ENCODE data around the genes BUD13 and SIDT2.

GRCh38 chr11:116445374-116445933, 327.3 kb downstream of the BUD13 start:
- PRO-cap, result no peak

DNA sequence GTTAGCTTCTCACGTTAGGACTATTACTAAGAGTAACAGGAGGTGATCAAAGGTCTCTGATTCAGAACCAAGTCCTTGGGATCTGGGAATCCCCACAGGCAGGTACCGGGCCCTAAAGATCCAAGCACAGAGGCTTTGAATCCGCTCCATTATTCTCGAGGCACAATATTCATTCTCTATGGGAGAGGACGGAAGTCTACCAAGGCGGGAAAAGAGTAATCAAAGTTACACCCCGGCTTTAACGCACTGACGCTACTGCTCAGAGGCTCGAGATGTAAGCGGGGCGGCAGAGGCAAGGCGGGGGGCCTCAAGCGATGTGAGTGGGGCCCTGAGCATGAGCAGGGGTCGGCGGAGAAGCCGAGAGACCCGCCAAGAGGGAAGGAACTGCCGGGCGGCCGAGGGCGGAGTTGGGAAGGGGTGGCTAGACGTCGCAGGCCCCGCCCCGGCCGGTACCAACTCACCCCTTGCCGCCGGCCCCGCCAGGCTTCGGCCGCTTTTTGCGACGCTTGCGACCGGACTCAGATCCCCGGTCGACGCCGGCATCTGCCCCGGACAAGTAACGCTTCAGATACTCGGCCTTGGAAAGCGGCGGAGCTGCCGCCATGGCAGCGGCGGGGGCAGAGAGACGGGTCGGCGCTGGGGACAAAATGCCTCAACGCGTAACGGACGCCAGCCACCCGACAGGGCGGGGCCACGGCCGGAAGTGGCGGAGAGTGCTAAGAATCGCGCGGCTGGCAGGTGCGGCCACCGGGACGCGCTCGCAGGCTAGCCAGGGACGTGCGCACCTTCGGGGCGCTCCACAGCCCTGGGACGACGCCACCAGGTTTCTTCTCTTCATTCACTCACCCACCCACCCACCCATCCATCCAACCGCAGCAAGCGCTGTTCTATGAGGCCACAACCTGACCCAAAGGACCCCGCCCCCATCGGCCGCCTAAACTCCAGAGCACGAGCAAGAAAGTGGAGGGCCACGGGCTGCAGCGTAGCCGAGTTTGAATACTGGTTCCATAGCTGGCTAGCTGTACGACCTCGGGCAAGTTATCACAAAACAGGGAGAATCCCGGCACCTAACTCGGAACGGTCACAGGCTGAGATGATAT, at the start of gene BUD13:
BUD13 (minus strand) TSS at position 627 of the 1,100 bp plus-strand sequence.
- PRO-cap, result bidirectional peak, plus-strand start at position 493 of the sequence, minus-strand start at position 386 of the sequence; bidirectional peak, plus-strand start at position 775 of the sequence, minus-strand start at position 627 of the sequence

DNA sequence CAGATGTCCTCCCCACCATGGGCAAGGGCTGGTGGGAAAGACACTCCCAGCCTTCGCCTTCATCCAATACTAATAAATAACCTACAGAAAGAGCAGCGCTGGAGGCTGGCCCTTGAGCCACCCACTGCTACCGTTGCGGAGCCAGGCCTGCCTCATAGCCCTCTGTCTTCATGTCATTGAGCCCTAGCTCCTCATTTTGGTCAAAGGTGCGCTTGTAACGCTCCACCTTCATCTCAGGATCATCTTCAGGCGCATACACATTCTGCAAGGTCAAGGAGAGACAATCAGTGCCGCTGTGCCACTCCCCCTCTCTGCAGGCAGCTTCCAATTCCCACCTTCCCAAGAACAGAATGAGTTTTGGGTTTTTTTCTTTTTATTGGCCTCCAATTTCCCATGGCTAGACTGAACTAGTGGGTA, 6.0 kb upstream of the BUD13 start:
- PRO-cap, result no peak

- PRO-cap, result no peak
Measured at GRCh38 chr11:116785609-116786094, 2.2 kb downstream of the ZPR1 start.

GRCh38 chr11:116807964-116808737, 15.0 kb downstream of the APOA4 start:
- PRO-cap, result bidirectional peak, plus-strand start at chr11:116808462, minus-strand start at chr11:116808327

GRCh38 chr11:116816278-116816686, 6.8 kb downstream of the APOA4 start:
- PRO-cap, result no peak

DNA sequence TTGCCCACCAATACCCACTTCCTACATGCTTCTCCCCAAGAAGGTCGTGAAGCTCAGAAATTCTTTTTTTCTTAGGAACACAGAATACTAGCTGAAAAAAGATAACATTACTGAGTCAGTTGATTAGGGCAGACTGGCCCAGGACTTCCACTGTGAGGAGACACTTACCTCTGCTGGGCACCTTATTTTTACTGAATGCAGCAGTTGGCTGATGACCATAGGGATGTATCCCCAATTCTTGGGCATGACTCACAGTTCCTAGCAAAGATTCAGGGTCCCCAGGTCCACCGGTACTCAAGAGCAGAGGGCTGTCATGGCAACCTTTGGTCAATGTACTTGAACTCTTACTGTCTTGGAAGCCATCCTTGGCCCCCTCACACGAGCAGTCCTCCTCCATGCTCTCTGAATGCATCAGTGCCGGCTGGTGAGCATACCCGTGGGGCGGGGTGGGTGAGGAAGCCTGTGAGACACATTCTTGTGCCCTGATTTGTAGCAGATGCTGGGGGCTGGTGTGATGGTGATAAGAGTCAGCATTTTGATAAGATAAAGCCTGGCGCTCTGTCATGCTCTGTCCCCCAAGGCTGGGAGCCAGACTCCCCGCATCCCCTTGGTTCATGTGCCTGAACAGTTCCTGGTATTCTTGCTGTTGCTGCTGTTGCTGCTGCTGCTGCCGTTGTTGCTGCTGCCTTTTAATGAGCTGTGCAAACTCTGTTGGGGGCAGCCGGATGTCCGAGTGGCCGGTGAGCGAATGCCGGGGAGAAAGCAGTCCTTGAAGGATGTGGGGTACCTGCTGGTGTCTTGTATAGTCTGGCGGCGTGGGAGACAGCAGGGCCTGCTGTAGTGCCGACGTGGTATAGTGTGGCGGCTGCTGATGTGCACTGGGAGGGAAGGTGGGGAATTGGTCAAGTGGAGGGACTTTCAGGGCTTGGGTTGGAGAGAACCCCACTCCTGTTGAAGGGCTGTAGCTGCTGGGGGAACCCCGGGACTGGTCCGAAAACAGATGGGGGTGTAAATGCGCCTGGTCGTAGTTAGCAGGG, 20.5 kb upstream of the APOA1 start:
- PRO-cap, result no peak

DNA sequence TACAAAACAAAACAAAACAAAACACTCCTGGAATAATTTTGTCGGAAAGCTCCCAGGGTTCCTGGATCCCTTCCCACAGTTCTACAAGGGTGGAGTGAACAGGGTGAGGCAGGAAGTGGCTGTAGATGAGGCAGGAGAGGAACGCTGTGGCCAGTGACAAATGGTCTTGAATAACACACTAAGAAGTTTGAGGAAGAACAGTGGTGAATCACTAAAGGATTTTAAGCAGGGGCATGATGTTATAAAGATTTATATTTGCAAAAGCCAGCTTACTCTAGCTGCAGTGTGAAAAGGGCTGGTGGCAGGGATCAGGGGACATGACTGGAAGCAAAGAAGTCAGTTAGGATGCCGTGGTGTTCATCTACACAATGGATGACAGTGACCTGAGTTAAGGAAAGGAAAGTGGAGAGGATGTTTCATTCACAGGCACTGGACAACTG, 33.9 kb upstream of the APOA1 start:
- PRO-cap, result no peak

DNA sequence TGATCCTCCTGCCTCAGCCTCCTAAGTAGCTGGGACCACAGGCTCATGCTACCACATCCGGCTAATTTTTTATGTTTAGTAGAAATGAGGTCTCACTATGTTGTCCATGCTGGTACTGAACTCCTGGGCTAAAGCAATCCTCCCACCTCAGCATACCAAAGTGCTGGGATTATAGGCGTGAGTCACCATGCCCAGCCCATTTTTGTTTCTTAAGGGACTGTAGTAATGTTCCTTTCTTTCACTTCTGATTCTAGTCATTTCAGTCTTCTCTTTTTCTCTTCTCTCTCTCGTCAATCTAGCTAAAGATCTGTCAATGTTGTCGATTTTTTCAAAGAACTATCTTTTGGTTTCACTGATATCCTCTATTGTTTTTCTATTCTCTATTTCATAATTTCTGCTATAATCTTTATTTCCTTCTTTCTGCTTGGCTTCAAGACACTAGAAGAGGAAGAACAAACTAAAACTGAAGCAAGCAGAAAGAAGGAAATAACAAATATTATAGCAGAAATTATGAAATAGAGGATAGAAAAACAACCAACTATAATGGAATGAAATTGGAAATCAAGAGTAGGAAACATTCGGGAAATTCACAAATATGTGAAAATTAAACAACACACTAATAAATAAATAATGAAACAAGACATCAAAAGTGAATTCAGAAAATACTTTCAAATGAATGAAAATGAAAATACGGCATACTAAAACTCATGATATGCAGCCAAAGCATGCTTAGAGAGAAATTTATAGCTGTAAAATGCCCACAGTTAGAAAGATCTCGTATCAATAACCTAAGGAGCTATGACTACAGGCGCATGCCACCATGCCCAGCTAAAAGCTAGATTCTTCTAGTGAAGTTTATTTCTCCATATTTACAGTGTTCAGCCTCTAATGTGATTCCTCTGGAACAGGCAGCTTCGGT, 111.2 kb upstream of the APOA1 start:
- PRO-cap, result no peak

DNA sequence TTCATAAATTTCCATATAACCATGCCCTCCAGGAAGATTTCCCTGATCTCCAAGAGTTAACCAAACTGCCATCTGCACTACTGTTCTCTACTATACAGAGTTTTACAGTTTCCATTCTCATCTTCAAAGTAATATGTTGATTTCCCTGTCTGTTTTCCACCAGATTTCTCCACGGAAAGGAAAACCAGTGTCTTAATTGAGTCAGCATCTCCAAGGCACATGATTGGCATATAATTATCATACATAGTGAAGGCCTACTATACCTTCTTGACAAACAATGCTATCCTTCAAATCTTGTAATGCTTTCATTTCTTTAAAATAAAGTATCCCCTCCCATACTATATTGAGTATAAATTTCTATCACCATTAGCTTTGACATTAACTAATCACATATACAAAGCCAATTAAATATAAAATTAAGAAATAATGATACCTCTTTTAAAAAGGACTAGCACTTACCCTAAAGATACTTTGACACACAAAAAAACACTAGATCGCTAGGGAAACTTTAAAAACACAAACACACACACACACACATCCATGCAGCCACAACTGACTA, 115.2 kb upstream of the APOA1 start:
- PRO-cap, result no peak

GRCh38 chr11:116979750-116980537, 118.3 kb downstream of the SIK3 start:
- PRO-cap, result no peak

DNA sequence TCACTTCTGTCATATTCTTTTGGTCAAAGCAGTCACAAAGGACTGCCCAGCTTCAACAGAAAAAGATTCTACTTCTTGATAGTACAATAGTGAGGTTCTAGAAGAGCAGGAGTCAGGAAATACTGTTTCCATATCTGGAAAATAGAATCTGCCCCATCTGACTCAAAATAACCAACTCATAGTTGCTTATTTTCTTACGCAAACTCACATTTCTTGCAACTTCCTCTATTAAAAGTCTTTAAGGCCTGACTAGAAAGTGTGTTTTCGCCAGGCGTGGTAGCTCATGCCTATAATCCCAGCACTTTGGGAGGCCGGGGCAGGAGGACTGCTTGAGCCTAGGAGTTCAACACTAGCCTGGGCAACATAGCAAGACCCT, 116.8 kb downstream of the SIK3 start:
- PRO-cap, result no peak

GRCh38 chr11:116984128-116984656, 114.0 kb downstream of the SIK3 start:
- PRO-cap, result no peak

- PRO-cap, result no peak
Measured at GRCh38 chr11:117076893-117078189, 20.9 kb downstream of the SIK3 start.

- PRO-cap, result no peak
Measured at GRCh38 chr11:117174772-117175643, 3.5 kb upstream of the SIDT2 start.

DNA sequence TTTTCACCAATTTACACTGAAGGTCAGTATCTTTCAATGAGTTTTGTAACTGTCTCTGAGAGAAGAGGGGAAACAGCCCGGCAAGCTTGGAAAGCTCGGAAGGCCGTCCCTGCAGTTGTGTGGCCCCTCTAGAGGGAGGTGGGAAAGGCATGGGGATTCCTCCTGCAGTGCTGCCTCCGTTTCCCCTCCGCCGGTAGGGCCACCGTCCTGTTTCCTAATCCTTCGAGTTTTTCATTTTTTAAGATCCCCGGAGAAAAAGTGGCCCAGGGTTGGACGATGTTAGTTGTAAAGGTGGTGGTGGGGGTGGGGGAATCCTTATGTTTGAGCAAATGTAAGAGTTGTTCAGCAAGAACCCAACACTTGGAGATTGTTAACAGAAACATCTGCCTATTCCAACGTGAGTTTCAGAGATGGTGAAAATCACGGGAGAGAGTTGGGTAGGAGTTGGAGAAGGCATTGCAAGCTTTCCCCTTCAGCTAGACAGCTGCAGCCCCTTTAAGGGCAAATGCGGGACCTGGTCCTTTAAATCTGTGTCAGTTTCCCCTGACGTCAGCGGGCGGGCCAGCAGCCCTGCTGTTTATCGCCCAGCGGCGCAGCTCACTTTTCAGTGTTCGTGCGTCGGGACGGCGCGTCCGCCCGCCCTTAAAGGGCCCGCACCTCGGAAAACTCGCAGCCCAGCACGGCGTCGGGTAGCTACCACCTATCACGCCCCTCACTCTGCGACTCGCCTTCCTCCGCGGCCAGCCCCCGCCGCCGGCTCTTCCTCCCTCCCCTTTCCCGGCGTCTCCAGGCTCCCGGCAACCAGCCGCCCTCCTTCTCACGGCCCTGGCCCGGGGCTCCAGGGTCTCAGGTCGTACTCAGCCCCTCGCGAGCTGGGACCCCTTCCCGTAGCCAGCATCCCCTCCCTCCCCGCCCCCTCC, at the start of gene SIDT2:
SIDT2 (plus strand) TSS at position 607 of the 920 bp plus-strand sequence.
- PRO-cap, result bidirectional peak, plus-strand start at position 607 of the sequence, minus-strand start at position 497 of the sequence

GRCh38 chr11:117181134-117182096, 2.9 kb downstream of the SIDT2 start:
- PRO-cap, result no peak

GRCh38 chr11:117679626-117680099, 117.4 kb downstream of the DSCAML1 start:
- PRO-cap, result no peak

GRCh38 chr11:117814492-117815179, 9.9 kb downstream of the FXYD2 start:
- PRO-cap, result no peak

DNA sequence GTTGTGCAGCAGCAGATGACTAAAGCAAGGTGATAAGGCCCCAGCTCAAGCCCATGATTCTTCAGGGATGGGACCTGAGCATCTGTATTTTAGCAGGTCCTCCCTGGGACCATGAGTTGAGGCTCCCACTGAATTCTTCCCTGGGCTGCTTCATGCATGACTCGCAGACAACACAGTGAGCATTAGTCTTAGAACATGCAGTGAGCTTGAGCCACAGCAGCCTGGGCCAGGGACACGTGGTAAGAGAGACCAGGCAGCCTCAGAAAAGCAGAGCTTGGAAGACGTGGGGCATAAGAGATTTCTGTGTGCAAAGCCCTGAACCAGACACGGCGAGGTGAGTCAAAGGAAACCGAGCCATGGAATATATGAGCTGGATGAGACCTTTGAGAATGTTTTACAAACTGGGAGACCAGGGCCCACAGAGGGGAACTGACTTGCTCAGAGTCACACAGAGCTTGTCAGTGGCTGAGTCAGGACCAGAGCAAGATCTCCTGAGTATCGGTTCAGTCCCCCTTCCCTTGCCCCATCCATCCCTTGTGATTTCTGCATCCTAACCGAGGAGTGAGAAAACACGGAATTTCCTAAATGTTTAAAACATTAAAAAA, 8.5 kb upstream of the FXYD6 start:
- PRO-cap, result no peak

All from Metastatic Lung Carcinoma in the Adrenal Gland (tissue), 1 donor.